ENCODE data around the genes ACCSL, EXT2 and SYT13.

DNA sequence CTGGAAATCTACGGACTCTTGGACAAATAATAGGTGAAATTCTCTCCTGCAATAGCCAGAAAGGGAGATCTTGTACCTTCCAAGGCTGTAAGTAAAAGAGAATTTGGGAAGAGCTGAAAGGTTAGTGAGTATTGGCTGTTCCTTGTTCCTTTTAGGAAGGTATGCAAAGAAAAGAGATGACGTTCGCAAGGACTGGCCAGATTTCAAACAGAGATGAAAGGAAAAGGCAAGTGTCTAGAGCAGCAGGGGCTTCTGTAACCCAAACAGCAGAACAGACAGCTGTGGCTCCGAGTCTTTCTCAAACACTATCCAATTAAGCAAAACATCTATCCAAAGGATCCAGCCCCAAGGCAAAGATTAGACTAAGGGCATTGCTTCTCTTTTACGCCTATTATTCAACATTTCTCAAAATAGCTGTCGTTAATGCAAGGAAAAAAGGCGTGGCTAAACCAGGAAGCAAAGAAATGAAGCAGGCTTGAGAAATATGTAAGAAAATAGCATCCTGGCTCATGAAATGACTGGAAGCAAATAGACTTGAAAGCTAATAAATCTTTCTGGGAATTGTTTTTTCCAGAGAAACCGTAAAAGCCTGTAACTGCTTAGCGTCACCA is 19.9 kb downstream of the C11orf96 start:
- RRBS, result no CpG with 5 or more reads among the region's 9 CpGs

GRCh38 chr11:44010661-44011469 is 36.9 kb upstream of the ACCSL start:
- RRBS, result no CpG with 5 or more reads among the region's 7 CpGs

DNA sequence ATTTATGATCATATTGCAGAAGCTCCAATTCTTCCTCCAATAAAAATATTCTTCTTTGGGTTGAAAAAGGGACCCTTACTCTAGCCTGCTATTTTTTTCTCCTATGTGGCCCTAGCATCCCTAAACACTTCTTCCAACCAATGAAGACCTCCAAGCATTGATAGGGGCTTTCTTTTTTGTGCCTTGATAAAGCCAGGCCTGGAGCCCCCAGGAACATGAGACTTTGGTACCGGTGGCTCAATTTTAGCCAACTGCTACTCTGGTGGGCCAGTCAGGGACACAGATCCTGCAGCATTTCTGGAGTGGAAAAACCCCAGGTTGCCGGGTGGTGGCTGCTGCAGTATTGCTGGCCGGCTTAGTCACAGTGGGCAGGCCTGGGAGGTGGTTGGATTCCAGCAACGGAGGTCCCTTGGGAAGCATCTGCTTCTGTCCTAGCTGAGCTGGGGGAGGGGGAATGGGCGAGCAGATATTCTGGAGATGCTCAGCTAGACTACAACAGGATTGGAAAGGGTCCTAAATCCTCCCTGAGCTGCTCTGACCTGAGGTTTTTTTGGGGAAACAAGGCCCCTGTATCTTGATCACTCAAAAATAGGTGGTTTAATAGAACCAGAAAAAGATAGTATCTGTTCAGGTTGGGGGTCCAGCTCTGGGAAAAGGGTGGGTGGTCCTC is 31.7 kb upstream of the ACCSL start:
- RRBS, result 4% methylated on average over 2 of the region's 5 CpGs

DNA sequence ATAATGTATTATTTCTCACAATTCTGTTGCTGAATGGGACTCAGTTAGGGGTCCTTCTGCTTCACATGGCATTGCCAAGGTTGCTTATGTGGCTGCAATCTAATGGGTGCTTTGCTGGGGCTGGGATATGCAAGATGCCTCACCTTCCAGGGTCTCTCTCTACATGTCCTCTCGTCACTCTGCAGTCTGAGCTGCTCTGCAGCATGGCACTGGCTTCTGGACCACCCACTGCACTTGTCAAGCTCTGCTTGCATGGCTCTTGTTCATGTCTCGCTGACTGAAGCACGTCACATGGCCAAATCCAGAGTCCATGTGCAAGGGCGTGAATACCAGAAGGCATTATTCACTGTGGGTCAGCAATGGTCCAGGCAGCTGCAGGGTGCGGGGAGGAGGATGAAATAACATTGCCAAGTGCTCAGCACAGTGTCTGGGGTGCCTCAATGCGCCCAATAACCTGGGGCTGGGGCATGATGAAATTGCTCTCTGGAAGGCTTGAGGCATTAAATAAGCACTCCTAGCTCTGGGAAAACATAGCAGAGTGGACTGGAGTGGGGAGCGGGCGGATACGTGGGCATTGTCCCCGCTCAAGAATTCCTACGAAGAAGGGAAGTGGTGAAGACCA is 15.6 kb upstream of the ACCSL start:
- RRBS, result no CpG with 5 or more reads among the region's 11 CpGs

GRCh38 chr11:44047766-44048156 is at the start of gene ACCSL:
Gene ACCSL (plus strand): TSS chr11:44047981.
- RRBS, result 43% methylated on average over 3 of the region's 4 CpGs

DNA sequence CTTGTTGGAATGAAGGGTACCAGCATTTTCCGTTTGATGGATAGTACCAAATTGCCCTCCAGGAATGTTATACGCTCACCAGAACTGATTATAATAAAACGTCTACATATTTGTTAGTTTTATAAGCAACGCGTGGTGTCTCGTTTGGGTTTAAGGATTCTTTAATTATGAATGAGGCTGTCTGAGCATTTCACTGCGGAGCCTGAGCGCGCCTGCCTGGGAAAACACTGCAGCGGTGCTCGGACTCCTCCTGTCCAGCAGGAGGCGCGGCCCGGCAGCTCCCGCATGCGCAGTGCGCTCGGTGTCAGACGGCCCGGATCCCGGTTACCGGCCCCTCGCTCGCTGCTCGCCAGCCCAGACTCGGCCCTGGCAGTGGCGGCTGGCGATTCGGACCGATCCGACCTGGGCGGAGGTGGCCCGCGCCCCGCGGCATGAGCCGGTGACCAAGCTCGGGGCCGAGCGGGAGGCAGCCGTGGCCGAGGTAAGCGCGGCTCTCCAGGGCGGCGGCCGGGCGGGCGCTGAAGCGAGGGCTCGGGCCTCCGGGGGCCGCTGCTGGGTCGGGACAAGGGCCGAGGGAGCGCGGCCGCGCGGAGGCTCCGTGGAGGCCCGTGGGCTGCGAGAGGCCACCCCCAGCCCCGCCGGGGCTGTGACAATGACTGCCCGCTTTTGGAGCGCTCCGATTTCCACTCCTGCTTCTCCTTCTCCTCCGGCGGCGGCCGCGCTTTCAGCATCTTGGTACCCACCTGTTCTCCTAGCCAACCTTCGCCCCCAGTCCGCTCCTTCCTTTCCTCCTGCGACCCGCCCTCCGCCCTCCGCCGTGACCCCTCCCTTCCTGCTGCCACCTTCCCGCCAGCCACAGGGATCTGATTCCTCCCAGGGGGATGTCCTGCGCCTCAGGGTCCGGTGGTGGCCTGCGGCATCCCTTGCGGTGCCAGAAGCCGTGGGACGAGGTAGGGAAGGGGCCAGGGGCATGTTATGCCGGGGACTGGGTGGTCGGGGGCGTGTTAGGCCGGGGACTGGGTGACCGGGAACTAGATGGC is at the start of gene EXT2:
Gene EXT2 (plus strand): TSS at position 307 of the 1,040 bp plus-strand sequence.
- RRBS, result under 1% methylated on average over 45 of the region's 92 CpGs

DNA sequence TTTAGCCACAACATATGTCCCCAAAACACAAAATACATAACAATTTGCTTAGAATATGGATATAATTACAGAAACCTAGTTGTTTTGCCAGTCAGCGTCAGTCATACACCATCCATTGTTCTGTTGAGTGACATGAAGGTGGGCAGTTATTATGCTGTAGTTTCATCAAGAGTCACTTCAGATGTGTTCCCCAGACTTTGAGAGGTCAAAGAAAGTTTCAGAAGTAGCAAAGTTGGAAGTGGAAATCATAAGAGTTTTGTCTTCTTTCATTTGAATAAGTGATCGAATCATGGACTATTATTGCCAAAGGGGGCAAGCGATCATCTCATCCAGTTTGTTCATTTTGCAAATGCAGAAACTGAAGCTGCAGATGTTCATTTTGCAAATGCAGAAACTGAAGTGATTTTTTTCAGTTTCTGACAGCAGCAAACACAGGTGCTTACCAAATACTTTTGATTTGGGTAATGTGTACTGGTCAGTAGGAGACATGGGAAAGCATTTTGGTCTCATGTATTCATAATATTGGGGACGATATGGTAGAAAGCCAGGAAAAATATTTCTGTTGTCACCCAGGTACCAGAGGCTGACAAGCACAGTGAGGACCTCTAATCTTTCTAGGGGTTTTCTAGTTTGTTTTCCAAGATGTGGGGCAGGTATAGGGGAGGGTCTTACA is 64.2 kb downstream of the ALX4 start:
- RRBS, result no CpG with 5 or more reads among the region's 4 CpGs

DNA sequence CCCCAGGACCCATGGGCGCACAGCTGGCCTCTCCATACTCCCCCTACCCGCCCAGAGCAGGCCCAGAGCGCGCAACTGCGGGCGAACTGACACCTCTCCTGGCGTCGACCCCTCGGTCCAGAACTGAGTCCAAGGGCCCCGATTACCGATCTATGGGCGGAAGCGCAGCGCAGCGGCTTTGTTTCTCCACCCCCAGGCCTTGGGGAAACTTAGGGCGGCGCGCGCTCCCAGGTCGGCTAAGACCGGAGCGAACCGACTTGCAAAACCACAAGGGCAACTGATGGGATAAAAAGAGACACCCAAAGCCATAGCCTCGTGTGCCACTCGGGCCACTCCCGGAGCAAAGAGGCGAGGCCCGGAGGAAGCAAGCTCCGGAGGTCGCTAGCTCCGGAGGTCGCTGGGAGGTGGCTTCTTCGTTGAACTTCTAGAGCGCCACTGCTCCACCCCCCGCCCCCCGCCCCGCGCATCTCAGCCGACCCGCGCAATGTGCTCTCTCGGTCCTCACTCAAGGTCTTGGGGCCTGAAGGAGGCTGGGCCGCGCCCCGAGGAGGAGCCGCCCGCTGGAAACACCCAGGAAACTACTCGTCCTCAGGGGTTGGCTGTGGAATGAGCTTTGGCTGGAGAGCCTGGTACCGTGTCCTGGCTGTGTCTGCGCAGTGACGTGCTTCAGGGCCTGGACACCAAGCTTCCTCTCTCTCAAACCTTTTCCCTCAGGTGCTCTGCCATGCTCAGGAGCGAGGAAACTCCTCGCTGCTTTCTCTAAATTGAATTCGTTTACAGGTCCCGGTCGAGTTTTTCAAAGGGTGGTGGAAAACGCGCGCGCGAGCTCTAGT is 9.9 kb upstream of the ALX4 start:
- RRBS, result 17% methylated on average over 6 of the region's 61 CpGs

DNA sequence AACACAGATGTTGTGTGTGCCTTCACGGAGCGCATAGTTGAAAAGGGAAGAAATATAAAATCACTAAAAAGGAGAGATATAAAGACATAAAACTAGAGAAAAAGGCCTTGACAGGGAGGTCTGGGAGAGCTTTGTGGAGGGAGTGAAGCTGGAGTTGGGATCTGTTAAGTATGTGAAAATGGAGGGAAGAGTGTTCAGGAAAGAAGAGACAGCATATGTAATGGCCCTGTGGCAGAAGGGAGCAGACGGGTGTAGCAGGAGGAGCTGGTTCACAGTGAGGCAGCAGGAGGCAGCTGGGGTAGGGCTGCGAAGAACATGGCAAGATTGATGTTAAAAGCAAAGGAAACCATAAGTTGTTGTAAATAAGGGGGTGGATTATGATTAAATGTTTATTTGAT is 42.2 kb upstream of the ALX4 start:
- RRBS, result no CpG with 5 or more reads among the region's 4 CpGs

GRCh38 chr11:44475030-44475718 is 90.3 kb upstream of the CD82 start:
- RRBS, result no CpG with 5 or more reads among the region's 10 CpGs

- RRBS, result 94% methylated on average over 7 of the region's 17 CpGs
Observed at GRCh38 chr11:44525727-44526306, 39.6 kb upstream of the CD82 start.

GRCh38 chr11:44568417-44569648 is 3.4 kb downstream of the CD82 start:
- RRBS, result 40% methylated on average over 3 of the region's 20 CpGs

DNA sequence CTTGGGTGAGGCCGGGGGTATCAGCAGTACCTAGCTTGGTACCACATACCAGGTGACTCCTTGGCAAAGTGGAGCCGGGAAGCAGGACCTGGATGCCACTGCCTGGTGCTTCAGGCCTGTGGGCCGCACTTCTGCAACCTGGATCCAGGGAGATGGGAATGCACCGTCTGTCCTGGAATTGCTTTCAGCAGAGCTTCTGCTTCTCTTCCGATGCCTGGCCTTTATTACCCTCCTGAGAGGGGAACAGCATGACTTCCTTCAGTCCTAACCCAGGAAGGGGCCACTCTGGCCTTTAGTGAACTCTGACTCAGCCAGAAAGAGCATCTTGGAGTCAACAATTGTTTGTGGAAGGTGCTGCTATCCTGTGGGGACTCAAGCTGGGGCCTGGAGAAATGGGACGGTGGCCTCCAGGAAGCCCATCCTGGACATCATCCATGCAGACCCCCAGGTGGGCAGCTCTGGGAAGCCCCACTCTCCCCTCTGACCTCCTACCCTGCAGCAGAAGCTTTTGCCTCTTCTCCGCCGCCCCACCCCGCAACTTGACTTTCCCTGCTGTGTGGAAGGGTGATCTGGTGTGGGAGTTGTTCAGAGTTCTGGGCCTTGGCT is 5.1 kb downstream of the CD82 start:
- RRBS, result 66% methylated on average over 2 of the region's 9 CpGs

DNA sequence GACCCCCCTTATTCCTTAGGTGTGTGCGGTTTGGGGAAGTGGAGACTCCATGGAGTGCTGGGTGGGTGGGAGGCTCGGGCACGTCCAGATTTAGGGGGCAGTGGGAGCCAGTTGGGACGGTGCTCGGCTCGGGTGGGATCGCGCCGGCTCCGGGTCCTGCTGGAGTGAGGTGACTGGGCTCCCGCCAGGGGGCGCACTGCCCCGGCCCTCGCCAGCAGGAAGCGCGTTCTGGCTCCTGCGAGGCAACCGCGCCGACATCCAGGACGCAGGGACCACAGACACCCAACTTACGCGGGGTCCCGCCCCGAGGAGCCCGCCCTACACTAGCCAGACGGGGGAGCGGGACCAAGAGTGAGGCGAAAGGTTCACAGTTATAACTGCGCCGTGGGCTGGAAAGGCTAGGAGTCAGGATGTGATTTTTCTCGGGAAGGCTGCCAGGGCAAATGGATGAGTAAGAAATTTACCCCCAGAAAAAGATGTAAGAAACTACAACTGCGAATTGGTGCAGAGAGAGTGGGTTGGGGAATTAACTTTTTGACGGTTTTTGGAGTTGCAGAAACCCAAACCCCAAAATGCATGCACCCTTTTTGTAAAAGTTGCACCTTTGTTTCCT is 1.2 kb downstream of the TSPAN18 start:
- RRBS, result under 1% methylated on average over 4 of the region's 34 CpGs

DNA sequence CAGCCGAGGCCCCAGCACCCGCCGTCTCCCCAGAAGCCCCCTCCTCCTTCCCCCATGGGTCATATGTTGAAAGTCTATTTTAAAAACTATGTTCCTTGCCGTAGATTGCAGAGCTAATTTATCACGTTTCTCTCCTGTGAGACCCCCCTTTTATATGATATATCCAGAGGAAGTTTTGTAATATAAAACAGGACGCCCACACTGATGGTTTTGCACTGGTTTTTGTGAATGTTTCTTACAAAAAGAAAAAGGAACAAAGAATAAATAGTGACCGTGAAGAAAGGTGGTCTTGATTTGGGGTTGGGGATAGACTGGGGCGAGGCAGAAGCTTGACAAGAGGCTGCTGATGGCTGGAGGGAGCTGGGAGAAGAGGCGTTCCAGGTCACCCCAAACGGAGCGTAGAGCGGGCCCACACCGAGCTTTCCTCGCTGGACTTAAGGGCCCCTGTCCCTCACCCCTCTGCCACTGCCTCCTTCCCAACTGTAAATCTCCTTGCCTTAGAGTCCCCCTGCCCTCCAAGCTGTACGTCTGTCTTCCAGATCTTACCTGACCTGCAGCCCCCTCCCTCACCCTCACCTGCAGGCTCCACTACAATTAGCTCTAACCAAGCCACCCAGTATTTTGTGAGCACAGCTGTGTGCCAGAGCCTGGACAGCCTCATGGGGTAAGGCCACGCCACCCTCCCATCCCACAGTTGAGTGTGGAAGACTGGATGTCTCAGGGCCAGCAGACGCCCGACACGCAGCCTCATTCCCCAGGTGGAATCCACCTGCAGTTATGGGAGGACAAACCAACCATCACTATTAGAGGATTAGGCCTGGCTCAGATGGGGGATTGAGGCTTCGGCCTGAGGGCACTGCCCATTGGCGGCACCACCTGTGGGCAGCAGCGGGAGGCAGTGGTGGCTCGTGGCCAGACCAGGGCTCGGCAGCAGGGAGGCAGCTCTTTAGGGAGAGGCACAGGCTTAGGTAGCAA is 18.2 kb downstream of the TP53I11 start:
- RRBS, result no CpG with 5 or more reads among the region's 24 CpGs

- RRBS, result no CpG with 5 or more reads among the region's 12 CpGs
Observed at GRCh38 chr11:44943046-44943907, 7.4 kb downstream of the TP53I11 start.

- RRBS, result no CpG with 5 or more reads among the region's 7 CpGs
Observed at GRCh38 chr11:45091720-45092113, 54.7 kb upstream of the PRDM11 start.

GRCh38 chr11:45094276-45094701 is 52.1 kb upstream of the PRDM11 start:
- RRBS, result no CpG with 5 or more reads among the region's 3 CpGs

DNA sequence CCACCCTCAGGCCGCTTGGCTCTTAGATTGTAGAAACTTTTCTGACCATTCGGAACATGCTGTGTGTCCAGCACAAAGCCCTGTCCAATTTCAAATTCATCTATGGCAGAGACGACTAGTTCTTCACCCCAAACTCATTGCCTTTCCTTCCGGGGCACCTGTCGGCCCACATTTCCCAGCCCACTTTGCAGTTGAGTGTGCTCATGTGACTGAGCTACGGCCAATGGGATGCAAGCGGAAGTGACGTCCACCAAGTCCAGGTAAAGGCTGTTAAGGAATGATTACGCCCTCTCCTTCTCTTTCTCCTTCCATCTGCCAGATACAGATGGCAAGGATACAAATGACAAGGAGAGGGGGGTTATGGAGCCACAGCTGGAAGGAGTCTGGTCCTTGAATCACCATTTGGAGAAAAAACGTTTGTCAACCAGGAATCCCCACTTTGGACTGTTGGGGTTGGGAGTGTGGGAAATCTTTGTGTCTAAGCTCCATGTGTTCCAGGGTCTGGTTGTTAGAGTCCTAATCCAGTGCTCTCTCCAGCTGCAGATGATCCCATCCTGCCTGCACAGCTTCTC is 32.4 kb downstream of the SYT13 start:
- RRBS, result no CpG with 5 or more reads among the region's 10 CpGs

DNA sequence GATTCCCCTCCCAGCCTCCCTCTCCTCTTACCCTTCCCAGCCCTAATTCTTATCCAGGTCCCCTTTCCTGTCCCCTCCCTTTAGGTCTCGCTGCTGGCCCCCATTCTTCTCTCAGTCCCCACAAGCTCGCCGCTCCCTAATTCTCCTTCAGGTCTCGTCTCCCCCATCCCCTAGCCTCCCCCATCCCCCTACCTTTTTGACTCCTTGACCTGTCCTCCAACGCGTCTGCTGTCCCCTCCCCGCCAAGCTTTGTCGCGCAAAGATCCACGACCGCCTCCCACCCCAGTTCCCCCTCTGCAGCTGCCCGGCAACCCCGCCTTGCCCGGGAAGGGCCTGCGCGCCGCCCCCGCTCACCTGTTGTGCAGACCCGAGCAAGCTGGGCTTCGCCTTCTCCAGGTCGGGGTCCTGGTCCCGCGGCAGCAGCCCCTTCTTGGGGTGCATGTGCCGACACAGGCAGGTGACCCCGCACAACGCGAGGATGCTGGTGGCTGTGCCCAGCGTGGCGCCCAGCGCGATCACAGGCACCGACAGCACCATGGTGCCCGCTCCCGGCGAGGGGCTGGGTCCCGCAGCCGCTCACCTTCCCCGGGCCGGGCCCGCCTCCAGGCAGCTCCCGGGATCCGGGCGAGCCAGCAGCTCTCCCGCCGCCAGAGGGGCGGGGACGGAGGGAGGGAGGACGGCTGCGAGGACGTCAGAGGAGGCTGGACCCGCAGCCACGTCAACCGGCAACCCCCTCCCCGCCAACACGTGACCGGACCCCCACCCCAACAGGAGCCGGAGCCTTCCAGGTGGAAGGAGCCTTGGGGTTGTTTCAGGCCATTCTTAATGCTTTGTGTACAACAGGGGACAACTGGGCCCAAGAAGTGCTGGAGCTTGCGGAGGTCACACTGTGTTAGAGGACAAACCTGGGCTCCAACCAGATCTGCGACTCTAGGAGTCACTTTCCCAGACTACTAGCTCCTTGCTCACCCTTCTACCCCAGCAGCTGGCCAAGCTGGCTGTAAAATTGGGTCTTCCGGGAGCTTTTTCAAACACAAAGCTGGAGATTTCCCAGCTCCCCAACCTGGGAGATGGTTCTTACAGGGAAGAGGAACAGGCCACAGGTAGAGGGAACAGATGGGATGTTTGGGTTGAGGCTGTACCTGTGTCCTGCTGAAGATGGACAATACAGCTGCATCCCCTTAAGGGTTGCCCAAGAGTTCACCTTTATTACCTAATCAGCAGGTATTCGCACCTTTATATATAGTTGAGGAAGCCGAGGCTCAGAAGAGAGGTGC is at the start of gene SYT13:
Gene SYT13 (minus strand): TSS at position 671 of the 1,277 bp plus-strand sequence.
- RRBS, result 2% methylated on average over 13 of the region's 62 CpGs